Breast (tissue), 4 donors: ENCODE data around the genes ANXA7 and USP54.

GRCh38 chr10:72086343-72086875, 1.9 kb downstream of the SPOCK2 start:
- PRO-cap, 3 experiments, result no peak in any of the 3 experiments
- RRBS, result no CpG with 5 or more reads among the region's 23 CpGs

GRCh38 chr10:72087908-72088220, 487 bp downstream of the SPOCK2 start:
- PRO-cap, 3 experiments, result no peak in any of the 3 experiments
- RRBS, result 2% methylated on average over 19 of the region's 28 CpGs

- PRO-cap, 3 experiments, result no peak in any of the 3 experiments
- RRBS, result no CpG with 5 or more reads among the region's 10 CpGs
These were observed 9.5 kb upstream of the SPOCK2 start for GRCh38 chr10:72097683-72098444.

DNA sequence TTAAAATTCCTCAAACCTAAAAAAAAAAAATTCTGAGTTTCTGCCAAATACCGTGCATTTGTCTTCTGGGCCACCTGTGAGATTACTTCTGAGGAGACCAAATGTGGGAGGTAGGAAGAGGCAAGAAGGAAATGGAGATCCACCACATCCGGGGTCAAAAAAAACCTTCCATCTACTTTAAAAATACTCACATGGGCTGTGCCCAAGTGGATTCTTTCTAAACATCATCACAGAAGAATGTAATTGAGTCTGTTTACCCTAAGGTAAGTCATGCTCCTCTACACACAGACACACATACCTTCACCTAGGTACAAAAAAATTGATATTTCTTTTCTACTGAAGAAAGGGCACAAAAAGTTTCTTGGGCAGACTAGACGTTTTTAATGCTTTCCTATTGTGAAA, 19.0 kb upstream of the SPOCK2 start:
- PRO-cap, 3 experiments, result no peak in any of the 3 experiments
- RRBS, result no CpG with 5 or more reads among the region's 3 CpGs

DNA sequence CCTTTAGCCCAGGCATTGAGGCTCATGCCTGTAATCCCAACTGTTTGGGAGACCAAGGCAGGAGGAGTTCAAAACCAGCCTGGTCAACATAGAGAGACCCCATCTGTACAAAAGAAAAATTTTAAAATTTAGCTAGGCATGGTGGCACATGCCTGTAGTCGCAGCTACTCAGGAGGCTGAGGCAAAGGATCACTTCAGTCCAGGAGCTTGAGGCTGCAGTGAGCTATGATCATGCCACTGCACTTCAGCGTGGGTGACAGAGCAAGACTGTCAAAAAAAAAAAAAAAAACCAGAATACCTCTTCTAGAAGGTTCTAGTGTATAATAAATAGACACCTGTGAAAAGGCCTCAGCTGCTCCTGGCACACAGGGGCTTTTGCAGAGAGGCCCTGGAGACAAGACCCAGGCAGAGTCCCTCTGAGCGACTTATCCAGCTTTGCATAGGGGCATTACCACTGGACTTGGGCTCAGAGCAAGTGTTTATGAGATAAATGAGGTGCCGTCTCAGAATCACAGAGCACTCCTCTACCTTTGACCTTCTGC, 19.2 kb upstream of the DDIT4 start:
- PRO-cap, 3 experiments, result no peak in any of the 3 experiments
- RRBS, result no CpG with 5 or more reads among the region's 4 CpGs

GRCh38 chr10:72292386-72292723, 18.6 kb downstream of the DDIT4 start:
- PRO-cap, 3 experiments, result no peak in any of the 3 experiments
- RRBS, result no CpG with 5 or more reads among the region's 4 CpGs

GRCh38 chr10:72308351-72308988, 34.7 kb downstream of the DDIT4 start:
- PRO-cap, 3 experiments, result no peak in any of the 3 experiments
- RRBS, result no CpG with 5 or more reads among the region's 7 CpGs

DNA sequence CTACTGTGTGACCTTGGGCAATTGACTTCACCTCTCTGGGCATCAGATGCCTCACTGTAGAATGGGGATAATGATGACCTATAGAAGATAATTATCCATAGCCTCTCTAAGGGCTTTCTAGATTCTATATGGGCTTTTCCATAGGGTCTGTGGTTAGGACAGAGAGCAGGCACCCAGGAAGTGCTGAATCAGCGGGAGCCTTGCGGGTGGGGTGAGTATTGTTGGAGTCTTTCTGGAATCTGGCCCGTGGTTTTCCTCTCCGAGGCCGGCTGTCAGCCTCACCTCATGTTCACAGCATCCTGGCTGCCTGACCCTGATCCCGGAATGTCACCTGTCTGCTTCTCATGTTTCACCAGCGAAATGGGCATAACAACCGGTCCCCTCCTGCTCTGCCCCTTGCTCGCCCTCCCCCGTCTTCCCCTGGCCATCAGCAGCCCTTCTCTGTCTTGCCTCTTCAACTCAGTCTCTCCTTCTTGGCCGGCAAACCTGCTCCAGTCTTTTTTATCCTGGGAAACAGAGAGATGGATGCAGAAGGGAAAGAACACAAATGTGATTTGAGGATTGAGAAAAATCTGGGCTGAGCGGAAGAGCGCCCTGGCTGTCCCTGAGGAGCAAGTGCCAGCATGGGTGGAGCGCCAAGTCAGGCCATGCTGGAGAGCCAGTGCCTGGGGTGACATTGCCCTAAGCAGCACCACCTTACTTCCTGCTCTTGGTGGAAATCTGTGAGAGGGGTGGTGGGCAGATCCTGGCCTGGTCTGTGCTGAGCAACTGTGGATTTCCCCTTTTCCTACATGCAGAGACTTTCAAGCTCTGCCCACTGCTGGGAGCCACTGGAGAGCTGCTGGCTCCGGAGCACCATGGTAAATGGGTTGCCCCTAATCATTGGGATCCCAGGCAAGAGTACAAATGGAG, 36.7 kb downstream of the DDIT4 start:
- PRO-cap, 3 experiments, result no peak in any of the 3 experiments
- RRBS, result 38% methylated on average over 5 of the region's 15 CpGs

DNA sequence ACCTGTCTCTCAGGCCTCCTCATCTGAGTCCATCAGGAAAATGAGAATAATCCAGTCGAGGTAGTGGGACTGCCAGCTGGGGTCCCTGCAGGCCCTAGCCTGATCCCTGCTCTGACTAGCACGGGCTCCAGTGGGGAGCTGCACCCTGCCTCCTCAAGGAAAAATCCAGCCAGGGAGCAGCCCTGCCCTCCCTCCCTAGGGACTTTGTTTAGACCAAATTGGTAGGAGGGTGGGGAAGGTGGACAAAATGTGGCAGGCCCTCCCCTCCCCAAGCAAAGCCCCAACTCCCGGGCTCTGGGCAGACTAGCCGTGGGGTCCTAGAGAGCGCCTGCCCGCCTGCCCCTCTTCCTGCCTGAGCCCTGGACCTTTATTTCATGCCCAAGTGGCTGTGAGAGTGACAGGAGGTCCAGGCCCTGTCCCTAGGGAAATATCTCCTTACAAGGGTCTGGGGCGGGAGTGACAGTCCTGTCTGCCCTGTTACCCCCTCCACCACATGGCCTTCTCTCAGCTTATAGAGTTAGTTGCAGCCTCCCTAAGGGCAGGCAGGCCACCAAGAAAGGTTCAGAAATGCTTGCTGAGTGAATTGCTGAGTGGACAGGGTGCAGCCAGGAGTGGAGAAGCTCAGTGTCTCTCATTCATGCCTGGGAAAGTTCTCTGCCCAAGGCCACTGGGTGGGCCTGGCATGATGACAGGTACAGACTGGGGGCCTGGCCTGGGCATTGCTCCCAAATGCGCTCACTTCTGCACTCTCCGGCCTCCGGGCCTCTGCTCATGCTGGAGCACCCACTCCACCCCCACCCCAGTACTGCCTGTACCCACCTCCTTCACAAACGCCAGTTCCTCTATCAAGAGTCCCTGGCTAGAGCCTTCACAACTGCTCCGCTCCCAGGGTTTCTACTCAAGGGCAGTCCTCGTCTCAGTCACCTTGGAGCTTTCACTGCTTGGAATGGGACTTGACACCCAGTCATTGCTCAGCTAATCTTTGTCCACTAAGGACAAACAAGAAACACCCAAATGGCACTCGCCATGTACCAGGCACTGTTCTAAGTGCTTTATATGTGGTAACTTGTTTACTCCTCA, 25.2 kb downstream of the DNAJB12 start:
- PRO-cap, 3 experiments, result no peak in any of the 3 experiments
- RRBS, result no CpG with 5 or more reads among the region's 14 CpGs

DNA sequence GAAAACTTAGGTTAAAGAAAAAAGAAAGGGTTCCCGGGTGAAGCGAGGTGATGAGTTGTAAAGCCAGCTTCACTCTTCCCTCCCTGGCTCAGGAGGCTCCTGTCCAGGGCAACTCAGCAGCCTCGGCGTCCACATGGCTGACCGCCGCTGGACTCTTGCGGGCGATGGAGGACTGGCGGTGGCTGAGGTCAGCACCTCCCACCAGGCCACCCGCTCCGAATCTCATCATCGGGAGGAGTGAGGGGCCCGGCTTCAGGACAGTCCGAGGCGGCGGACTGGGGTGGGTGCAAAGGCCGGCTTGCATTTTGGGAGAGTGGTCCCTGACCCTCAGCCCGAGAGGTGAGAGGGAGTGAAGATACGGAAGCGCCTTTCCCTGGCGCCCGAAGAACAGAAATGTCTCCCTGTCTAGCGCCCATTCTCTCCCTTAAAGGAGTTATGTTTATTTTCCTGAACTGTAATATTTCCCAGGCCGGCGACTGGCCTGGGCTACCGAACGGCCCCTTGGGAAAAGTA, 728 bp downstream of the DNAJB12 start:
- PRO-cap, 3 experiments, result peak in 3 of 3 experiments; most common plus-strand start position 258 of the sequence (in 1); most common minus-strand start position 426 of the sequence (in 3)
- RRBS, result 4% methylated on average over 10 of the region's 27 CpGs

DNA sequence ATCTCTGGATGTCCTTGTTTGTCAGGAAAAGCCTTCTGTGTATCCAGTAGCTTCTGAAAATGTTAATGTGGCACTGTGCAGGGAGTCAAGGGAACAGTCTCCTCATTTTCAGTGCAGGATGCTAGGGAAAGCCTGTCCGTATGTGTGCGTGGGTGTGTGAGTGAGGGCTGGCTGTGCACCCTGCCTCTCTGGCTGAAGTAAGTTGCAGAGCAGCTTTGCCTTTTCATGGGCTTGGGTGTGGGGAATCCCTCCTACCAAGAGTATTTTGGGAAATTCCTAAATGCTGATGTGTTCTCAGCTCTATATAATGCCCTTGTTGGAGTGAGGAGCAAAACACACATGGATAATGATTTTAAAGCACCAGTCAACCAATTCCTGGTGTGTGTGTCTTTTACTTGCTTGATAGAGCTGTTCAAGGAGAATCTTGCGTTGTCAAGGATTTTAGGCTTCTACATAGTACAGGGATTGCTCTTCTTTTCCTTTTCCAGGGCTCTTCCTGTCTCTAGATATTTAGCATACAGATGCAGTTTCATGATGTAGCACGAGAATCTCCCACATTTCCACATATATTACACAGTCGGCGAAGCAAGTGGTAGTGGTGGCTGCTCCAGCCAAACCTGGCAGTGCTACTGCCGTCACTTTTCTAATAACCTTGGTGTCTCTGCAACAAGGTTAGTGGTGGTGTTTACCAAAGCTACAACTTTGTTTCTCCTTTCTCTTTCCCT, 92.8 kb downstream of the MCU start:
- PRO-cap, 3 experiments, result no peak in any of the 3 experiments
- RRBS, result no CpG with 5 or more reads among the region's 7 CpGs

GRCh38 chr10:73117754-73118580, 7.7 kb downstream of the NUDT13 start:
- PRO-cap, 3 experiments, result no peak in any of the 3 experiments
- RRBS, result no CpG with 5 or more reads among the region's 4 CpGs

DNA sequence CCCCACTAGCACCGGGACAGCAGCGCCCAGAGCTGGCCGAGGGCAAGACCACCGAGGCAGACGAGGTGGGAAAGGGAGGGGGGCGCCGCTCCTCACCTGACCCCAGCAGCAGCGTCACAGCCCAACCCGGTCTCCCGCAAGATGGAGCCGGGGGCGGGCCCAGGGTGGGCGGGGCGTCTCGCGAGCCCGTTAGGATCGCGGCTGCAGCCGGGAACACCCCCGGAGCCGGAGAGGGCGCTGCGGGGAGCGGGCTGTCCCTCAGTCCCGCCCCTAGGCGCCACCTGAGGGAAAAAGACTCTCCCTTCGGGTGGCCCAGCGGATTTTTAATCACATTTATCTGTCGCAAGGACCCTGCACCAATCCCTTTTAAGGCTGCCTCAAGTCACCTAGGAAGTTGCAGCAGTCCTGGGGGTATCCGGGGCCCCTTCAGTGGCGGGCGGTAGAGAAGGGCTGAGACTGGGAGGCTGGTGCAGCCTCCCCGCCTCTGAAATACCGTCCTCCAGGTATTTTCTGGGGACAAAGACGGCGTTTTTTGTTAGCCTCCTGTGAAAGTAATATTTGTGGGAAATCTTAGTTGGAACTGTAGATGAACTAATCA, at the start of gene ANXA7:
Gene ANXA7 (minus strand): TSS at position 143 of the 598 bp plus-strand sequence.
- PRO-cap, 3 experiments, result peak in 3 of 3 experiments; most common plus-strand start position 222 of the sequence (in 2); most common minus-strand start position 143 of the sequence (in 3)
- RRBS, result 3% methylated on average over 15 of the region's 37 CpGs

- PRO-cap, 3 experiments, result no peak in any of the 3 experiments
- RRBS, result no CpG with 5 or more reads among the region's 6 CpGs
These were observed 16.5 kb downstream of the PPP3CB start for GRCh38 chr10:73479128-73479949.

GRCh38 chr10:73529600-73530076, 33.8 kb upstream of the PPP3CB start:
- PRO-cap, 3 experiments, result no peak in any of the 3 experiments
- RRBS, result no CpG with 5 or more reads among the region's 6 CpGs

- PRO-cap, 3 experiments, result no peak in any of the 3 experiments
- RRBS, result no CpG with 5 or more reads among the region's 6 CpGs
These were observed at the start of gene USP54 for GRCh38 chr10:73591161-73591868. Gene USP54, minus strand, starts transcription at chr10:73591342.

- PRO-cap, 3 experiments, result no peak in any of the 3 experiments
- RRBS, result 6% methylated on average over 3 of the region's 17 CpGs
These were observed 23.4 kb downstream of the CAMK2G start for GRCh38 chr10:73850770-73851444.

DNA sequence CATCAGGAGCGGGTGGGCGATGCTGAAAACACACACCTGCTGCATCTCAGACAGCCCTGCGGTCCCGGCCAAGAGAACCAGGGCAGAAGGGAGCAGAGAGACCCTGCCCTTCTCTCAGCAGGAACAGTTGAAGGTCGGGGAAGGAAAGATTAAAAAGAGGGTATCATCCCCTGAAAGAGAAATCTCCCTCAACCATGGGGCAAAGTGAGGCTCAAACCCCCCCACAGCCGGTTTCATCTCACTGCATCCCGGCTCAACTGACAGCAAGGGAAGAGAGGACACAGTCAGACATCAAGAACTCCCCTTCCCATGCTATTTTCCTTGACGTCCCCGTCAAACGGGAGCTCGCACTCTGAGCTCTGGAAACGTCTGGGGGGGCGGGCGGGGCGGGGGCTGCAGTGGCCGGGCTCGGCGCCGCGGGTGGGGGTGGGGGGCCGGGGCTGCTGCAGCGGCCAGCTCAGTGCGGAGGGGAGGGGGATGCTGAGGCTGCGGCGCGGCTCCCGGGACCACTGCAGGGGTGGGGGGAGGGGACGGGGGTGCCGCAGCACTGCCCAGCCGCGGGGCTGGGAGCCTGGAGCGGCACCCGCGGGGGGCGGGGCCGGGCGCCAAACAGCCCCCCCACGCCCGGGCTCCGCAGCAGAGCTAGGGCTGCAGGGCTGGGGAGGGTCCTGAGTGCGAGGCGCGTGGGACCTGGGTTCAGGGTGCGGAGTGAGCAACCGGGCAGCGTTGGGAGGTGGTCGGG, 830 bp downstream of the CAMK2G start:
- PRO-cap, 3 experiments, result no peak in any of the 3 experiments
- RRBS, result 2% methylated on average over 19 of the region's 47 CpGs

DNA sequence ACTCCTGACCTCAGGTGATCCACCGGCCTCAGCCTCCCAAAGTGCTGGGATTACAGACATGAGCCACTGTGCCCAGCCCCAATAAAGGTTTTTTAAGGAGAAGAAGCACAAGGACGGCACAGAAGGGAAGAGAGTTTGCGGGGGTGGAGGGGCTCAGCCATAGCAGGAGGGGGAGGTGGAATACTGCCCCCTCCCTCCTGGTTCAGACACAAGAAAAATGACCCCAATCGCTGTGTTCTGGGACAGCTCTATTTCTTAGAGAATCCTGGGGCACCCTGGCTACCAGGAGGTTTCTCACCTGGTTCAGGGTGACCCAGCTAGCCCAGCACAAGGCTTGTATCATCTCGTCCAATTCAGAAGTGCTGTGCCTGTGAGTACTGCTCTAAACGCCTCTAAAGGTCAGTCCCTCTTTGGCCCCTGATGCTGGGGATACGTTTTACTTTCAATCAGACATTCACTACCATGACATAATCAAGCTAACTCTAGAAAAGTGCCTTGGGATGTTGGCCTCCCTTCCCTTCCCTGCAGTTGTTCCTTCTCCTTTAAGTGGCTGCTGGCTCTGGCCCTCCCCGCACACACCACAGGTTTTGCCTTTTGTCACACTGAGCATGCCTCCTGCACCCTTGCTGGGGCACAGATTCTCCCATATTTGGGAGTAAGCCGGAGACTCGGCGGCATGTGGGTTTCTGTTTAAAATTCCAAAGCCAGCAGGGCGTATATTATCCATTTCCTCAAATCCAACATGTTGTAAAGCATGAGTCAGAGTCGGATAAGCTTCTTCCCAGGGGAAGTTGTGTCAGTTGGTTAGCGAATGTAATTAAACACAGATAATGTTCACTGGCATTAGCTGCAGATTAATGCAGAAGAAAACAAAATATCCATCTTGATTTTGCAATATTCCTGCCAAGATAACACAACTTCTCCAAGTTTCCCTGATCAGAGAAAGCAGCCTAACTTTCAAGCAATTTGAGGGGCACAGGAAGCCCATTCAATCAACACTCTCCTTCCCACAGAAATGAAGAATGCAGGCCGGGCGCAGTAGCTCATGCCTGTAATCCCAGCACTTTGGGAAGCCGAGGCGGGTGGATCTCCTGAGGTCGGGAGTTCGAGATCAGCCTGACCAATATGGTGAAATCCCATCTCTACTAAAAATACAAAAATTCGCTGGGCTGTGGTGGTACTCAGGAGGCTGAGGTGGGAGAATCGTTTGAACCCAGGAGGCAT, 31.9 kb upstream of the VCL start:
- PRO-cap, 3 experiments, result peak in 2 of 3 experiments; most common plus-strand start position 748 of the sequence (in 1); most common minus-strand start position 561 of the sequence (in 2)
- RRBS, result no CpG with 5 or more reads among the region's 22 CpGs

DNA sequence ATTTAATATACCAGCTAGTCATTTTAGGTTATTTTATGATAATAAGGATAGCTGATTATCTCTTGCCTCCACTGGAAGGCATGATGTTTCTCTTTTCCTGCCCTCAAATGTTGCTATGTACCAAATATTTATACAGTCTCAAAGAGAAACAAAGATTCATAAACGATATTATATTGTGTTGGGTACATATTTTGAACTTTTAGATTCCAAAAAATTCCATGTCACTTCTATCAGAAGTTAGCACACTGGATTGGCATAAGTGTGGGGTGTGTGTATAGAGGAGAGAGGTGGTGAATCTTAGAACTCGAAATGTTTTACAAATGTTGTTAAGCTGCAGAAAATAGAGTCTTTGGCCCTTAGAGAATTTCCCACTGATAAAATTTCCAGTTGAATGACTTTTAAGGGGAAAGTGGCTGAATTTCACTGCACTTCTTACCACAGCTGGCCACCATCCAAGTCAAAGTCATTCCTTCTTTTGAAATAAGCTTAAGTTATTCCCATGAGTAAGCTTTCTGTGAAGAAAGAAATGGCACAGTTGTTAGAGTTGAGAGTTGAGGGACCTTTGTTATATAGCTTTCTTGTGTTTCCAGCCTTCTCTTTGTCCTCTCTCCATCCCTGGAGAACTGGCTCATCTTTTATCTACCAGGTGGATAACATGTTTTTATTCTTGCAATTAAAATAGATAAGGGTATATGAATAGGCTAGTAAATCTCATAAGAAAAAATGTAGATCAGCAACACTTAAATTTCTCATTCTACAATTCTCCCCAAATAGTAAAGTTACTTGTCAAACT, 13.8 kb downstream of the VCL start:
- PRO-cap, 3 experiments, result no peak in any of the 3 experiments
- RRBS, result no CpG with 5 or more reads among the region's 2 CpGs